Aortic smooth muscle cell (primary cell): ENCODE data around the gene VWA5B1.

DNA sequence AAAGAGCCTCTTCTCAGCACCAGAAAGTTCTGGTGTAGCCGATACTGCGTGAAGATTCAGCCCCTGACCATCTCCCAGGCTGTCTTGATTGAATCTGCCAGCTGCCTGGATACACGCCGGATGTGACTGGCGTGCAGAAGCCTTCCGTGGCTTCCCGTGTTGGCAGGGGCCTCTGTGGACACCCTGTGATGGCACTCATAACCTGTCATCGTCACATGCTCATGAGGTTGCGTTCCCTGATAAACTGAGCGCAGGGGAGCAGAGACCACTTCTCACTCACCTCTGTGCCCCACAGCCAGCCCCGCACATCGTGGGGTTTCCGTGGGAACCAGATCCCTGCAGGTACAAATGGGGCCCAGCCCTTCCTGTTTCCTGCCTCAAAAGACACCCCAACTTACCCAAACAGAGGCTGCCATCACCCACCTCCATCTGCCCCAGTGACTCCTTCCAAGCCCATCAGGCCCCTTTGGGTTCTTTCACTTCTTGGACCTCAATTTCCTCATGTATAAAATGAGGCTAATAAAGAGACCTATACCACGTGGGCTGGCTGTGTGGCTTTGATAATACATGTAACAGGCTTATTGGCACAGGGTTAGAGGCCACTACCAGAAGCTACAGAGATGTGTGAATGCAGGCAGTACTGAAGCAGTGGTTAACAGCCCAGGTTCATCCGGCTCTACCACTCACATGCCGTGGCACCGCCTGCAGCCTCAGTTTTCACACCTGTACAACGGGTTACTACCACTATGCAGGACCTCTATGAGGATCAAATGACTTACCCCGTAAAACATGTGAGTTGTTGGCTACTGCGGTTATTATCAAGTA, 23.5 kb downstream of the HTR6 start:
- RRBS: no CpG with 5 or more reads among the region's 20 CpGs

DNA sequence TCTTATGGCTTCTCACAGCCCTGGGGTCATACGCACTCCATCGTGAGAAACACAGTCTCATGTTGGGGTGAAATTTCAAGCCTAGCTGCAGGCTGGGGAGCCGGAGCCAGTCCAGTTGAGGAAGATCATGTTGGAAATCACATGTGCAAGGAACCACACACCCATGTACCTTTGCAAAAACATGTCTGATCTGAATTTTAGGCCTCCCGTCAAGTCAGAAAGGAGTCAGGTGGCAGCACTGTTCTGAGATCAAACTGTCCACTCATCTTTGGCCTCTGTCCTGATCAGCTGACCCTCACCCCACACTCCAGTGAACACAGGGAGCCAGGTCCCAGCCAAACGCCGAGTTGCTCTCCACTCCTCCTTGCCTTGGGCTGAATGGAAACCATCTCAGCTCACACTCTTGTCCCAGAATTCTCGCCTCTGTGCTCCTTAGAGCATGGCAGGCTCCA, 4.5 kb upstream of the RNF186 start:
- RRBS: no CpG with 5 or more reads among the region's 7 CpGs

DNA sequence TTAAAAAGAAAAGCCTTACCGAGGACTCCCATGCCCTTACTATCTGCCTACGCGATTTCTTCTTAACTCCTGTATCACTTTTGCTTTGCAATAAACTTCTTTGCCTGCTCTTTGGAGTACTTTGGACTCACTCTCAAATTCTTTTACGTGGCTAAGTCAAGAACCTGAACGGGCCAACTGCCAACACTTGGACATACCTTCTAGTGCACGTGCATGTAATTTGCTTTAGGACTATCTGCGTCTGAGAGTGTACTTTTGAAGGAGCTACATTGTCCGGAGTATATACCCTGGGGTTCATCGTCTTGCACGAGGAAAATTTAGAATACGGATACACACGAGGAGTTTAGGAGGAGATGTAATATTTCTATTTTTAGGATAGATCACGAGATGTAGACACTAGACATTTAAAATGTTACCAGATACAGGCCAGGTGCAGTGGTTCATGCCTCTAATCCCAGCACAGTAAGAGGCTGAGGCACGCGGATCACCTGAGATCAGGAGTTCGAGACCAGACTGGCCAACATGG, 3.5 kb upstream of the OTUD3 start:
- RRBS: no CpG with 5 or more reads among the region's 16 CpGs

DNA sequence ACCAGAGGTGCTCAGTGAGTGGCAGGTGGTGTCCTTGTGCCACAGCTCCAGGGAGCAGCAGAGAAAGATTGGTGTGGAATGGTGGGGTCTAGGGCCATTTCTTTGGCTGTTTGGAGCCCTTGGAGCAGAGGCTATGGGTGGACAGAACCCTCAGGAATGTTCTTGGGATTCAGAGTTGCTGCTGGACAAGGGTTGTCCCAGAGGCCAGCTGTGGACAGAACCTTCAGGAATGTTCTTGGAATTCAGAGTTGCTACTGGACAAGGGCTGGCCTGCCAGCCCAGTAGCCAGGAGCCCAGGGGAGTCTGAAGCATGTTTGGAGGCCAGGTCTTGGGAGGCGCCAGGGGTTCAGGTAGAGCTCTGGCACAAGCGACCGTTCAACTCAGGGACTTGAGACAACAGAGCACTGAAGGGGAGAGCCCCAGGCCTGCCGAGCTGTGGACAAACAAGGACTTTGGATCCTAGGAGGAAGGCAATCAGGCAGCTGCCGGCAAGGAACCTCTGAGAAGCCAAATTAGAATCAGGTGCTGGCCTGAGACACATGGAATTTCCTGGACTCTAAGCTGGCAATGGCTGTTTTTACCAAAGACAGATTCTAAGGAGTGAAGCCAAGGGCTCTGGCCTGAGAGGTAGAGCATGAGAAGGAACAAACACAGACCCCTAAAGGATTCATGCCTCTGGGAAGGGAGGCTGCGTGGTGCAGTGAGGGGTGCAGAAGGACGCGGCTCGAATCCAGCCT, 13.2 kb downstream of the PLA2G5 start:
- RRBS: no CpG with 5 or more reads among the region's 9 CpGs

- RRBS: 8% methylated on average over 3 of the region's 5 CpGs
Measured at GRCh38 chr1:20186245-20186325, 189 bp downstream of the UBXN10 start.

GRCh38 chr1:20250682-20251168, 40.0 kb upstream of the VWA5B1 start:
- RRBS: no CpG with 5 or more reads among the region's 8 CpGs

- RRBS: no CpG with 5 or more reads among the region's 16 CpGs
Measured at GRCh38 chr1:20290445-20291168, at the start of gene VWA5B1. Gene VWA5B1, plus strand, starts transcription at chr1:20290875.

DNA sequence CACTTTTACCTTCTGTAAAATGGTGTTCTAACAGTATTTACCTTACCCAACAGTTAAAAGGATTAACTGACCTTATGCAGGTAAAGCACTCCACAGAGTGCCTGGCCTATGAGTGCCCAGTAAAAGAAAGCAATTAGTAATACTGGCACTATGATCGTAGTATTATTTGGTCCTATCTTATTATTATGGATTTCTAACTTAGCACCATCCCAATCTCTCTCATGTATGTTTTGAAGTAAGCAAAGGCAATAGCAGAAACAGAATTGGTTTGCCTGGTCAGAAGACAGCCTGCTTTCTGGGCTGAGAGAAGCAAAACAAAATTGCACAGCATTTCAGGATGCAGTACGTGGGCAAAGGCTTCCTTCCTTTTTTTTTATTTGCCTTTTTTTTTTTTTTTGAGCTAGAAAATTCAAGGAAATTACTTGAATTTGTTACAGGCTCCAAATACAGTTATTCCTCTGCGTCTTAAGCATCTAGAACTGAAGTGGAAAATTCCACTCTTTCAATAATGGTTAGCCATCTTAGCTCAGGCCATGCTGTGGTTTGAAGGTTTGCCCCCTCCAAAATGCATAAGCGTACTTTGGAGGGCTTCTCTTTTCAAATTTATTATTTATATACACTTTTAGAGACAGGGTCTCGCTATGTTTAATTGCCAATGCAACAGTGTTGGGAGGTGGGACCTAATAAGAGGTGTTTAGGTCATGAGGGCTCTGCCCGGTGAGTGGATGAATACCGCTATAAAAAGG, 8.8 kb downstream of the CDA start:
- RRBS: no CpG with 5 or more reads among the region's 7 CpGs

DNA sequence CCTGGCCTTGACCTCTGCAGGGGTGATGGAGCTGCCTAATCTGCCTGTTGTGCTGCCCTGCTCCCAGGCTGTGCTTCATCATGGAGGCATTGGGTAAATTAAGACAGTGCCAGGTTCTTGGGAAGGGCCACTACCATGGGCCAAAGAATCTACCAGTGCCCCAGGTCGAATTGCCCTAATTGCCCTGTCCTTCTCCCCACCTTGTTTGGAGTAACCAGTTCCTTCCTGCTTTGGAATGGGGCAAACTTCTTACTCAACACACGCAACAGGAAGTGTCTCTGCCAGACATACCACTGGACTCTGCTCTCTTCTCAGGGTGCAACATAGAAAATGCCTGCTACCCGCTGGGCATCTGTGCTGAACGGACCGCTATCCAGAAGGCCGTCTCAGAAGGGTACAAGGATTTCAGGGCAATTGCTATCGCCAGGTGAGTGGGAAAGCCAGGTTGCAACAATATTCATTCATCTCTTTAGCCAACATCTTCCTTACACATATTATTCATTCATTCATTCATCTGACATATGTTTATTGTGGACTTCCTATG, 15.8 kb downstream of the CDA start:
- RRBS: no CpG with 5 or more reads among the region's 7 CpGs

DNA sequence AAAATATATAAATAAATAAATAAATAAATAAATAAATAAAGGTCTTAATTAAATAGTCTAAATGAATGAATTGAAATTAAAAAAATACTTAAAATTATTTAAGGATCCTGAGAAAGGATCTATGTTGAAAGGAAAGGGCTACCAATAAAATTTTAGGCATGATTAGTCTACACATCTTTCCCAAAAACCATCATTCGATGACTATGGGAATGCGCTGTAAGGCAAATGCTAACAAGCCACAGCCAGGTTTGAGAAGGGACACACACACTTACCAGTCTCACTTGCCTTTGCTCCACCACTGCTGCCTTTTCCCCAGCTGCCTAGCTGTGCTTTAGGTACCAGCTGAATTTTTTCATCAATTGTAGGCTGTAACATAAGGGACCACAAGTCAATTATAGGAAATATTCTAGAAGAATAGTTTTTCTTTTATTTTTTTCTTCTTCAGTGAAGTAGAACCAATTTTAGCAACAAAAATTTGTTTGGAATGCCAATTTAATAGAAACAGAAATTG, 67.7 kb upstream of the HP1BP3 start:
- RRBS: no CpG with 5 or more reads among the region's 2 CpGs

DNA sequence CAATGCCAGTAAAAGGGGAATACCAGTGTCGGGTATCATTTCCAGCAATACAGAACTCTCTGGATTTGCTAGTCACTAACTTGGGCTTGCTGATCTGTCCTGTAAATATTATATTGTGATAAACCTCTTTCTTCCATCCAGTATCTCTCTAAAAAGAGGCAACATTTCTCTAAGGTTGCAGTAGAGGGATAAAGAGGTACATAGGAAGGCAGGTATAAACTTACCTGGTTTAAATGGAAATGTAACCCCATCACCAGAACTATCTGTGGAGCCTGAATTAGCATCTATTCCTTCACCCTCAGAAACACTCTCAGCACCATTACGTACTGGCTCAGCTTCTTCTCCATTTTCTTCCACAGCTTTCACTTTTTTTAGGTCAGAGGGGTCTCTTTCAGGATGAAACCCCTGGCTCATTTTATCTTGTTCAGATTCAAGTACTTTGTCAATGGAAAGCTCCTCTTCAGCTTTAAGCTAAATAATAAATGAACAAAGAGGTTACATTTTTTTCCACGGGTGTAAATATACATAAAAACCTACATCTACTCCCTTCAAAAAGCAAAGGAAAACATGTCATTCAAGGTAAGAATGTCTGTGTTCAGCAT, 112.5 kb upstream of the HP1BP3 start:
- RRBS: no CpG with 5 or more reads among the region's 3 CpGs

- RRBS: no CpG with 5 or more reads among the region's 7 CpGs
Measured at GRCh38 chr1:20964859-20966078, 178.2 kb upstream of the HP1BP3 start.

DNA sequence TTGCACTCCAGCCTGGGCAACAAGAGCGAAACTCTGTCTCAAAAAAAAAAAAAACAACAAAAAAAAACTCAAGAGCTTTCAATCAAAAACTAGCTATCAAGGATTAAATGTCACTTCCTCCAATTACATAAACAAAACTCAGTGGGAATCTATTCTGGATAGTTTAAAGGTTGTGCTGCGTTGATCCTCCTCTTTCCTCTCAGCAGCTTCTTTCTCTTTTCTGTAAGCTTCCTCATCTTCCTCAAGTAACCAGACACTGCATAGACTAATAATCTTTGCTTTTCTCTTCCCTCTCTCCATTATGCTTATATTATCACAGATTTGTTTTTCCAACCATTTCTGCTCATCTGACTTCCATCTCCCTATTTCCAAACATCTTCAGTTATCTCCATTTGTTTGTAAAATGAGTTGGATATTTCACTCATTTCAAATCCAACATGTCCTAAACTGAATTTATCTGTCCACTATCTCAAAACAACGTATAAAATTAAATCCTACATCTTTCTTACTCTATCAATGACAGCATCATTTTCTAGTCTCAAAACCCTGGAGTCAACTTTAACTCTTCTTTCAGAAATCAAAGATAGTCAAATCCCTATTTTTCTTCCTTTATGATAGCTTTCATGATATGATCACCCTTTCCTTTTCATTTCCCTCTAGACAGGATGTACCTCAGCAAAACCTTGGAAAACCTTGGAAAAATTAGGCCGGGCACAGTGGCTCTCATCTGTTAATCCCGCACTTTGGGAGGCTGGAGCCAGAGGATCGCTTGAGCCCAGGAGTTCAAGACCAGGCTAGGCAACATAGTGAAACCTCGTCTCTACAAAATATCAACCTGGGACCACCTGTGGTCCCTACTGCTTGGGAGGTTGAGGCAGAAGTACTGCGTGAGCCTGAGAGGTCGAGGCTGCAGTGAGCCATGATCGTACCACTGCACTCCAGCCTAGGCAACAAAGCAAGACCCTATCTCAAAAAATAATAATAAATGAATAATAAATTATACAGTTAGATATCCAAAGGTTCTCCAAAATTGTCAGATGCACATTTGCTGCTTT, 20.3 kb downstream of the EIF4G3 start:
- RRBS: no CpG with 5 or more reads among the region's 10 CpGs

- RRBS: 2% methylated on average over 22 of the region's 56 CpGs
Measured at GRCh38 chr1:21175650-21176467, 838 bp downstream of the EIF4G3 start.

GRCh38 chr1:21220636-21221188, 44.0 kb upstream of the EIF4G3 start:
- RRBS: 100% methylated on average over 1 of the region's 11 CpGs

DNA sequence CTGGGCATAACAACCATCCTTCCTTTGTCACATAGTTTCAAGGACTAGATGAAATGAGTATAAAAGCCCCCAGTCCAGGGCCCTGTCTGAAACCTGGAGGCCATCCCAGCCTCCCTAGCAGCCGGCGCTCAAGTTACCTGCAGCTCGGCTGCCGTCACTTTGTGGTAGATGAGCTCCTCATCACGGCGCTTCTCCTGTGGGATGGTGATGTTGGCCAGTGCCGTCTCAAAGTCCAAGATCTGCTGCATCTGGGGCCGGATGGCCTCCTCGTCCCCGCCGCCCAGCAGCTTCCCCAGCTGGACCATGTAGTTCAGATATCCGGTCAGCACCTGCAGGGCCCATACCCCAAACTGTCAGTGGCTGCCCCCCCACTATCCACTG, 34.5 kb downstream of the ECE1 start:
- RRBS: 92% methylated on average over 5 of the region's 12 CpGs

- RRBS: no CpG with 5 or more reads among the region's 17 CpGs
Measured at GRCh38 chr1:21326392-21327467, 36.5 kb upstream of the ECE1 start.

- RRBS: 1% methylated on average over 13 of the region's 34 CpGs
Measured at GRCh38 chr1:21344150-21345028, 54.1 kb upstream of the ECE1 start.

DNA sequence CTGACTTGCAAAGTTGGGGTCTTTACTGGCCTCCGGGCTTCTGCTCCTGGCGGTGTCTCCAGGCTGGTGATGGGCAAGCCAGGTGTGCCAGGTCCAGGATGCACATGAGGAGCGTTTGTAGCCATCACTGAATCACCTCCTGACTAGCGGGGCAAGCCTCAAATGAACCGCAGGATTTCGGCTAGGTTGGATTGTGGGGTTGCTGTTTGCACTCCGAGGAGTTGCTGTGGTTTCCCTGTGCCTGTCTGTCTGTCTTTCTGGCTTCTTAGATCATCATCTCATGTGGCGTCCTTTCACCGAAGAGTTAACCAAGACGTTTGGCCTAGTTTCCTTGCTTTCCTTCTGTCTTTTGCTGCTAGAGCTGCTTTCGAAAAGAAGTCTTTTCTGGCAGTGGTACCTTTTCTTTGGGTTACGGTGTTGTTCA, 810 bp downstream of the NBPF3 start:
- RRBS: no CpG with 5 or more reads among the region's 12 CpGs

GRCh38 chr1:21510139-21510514, 904 bp downstream of the ALPL start:
- RRBS: no CpG with 5 or more reads among the region's 11 CpGs